PC-3 (cell line): ENCODE measurements around a stretch of chr21.

DNA sequence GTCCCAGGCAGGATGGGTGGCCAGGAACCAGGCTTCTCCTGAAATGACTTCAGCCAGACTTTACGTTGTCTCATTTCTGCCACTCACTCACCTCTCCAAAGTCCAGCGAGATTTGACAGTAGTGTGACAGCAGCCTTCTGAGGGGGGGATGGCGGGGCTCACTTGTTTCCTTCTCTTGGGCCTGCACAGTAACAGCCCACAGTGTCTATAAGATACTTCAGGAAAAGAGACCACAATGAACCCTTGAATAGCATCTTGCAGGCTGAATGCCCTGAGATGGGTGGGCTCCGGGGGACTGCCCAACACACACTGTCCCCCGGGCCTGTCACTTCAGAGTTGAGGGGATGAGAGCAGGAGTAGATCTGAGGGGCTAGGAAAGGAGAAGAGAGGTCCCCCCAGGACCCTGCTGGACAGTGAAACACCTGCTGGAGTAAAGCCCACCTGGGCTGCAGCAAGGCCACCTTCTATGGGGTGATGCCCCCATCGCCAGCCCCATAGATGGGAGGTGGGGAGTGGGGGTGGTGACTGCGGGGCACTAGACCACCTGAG is 32.1 kb downstream of the TFF3 start:
- RAMPAGE, long total RNA, result no peak

DNA sequence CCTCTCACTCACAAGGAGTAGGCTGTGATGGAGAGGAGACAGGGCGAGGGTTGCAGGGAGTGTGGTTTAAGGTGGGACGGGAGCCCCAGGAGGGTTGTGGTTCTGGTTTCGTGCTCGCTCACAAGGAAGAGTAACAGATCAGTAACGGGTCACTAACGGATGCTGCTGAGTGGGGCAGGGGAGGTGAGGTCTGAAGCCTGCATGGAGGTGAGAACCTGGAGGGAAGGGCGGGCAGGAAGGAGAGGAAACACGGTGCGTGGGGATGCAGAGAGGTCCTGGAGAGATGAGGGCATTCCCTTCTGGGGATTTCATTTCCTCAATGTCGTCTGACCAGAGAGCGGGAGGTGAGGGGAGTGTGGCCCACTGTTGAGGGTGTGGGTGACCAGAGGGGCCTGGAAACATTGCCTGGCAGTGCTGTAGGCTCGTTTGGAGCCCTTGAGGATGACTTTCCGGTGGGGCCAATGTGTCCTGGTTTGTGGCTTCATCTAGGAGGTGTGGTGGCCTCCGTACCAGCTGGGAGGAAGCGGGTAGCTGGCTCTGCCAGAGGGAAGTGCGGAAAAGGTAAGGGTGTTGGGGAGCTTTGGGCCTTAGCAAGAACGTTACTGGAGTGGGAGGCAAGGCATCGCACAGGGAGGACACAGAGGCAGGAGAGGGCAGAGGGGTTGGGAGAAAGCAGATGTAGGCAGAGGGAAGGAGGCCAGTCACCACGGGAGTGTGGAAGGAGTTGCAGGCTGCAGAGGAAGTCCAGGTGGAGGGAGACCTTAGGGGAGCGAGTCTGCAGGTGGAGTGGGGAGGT is 28.5 kb downstream of the TFF3 start:
- RAMPAGE, long total RNA, result no peak

DNA sequence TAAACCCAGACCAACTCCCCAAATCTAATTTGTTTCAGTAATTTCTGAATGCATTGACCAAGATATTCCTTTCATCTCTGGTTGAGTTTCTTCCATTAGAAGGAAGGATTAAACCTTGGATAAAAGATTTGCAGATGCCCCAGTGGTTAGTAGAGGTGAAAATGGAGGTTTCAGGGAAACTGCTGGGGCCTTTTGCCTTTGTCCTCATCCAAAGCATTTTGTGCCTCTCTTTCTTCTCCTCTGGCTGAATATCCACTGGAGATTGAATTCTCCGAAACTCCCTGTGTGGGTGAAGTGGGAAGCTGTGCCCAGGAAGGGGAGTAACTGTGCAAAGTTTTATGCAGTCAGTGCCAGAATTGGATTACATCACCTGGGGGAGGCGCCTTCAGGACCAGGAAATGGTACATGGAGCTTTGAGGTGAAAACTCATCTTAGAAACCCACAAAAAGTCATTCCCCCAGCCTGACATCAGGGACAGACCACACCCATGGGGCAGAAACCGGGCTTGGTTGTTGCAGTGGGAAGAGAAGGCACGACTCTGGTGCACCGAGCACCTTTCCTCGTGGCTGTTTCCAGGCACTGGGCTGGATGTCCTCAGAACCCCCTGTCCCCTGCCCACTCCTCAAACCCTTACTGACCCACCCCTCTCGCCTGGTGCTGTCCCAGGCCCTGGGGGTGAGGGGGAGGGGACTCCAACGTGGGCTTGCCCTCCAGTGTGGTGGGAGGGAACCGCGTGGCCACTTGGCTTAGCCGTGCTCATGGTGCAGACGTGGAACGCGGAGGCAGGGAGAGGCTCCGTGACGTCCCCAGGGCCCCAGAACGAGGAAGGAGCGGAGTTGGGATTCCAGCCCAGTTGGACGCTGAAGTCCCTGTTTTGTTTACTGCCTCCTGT is 15.8 kb downstream of the TFF3 start:
- RAMPAGE, long total RNA, result no peak

DNA sequence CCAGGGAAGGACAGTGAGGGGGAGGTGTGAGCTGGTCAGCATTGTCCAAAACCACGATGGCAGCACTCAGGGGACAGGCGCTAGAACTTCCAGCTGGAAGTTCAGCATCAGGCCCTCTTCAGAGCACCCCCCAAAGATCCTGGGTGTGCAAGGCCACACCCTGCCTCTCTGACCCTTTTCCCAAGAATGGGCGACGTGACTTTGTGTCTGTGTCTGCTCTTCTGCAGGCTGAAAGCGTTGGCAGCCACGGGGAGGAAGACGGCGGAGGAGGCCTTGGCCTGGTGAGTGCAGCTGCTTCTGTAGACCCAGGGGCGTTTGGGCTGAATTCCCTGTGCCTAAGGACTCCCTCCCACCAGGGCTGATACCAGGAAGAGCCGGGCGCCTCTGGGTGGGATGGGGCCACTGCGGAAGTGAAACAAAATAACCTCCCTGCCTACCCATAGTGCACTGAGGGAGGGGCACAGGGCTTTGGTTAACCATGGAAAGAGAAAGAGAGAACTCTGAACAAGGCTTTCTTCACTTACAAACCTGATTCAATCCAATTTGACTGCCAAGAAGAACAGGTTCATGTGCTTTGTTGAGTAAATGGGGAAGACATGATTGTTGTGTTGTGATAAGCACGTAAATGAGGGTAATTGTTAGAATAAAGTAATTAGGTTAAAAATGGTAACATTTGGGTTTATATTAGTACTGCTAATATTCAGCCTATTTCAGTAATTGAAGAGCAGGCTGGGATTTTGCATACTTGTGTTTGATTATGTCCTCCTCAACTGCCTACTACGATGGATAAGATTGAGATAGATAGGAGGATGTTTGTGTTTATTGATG is 2.6 kb downstream of the UBASH3A start:
- RAMPAGE, long total RNA, result no peak

GRCh38 chr21:42464101-42464689 is 31.8 kb downstream of the RSPH1 start:
- RAMPAGE, long total RNA, result no peak

GRCh38 chr21:42527201-42528411 is 14.0 kb downstream of the SLC37A1 start:
- RAMPAGE, long total RNA, result no peak

- RAMPAGE, long total RNA, result no peak
Observed at GRCh38 chr21:42569598-42570399, 56.1 kb downstream of the SLC37A1 start.

DNA sequence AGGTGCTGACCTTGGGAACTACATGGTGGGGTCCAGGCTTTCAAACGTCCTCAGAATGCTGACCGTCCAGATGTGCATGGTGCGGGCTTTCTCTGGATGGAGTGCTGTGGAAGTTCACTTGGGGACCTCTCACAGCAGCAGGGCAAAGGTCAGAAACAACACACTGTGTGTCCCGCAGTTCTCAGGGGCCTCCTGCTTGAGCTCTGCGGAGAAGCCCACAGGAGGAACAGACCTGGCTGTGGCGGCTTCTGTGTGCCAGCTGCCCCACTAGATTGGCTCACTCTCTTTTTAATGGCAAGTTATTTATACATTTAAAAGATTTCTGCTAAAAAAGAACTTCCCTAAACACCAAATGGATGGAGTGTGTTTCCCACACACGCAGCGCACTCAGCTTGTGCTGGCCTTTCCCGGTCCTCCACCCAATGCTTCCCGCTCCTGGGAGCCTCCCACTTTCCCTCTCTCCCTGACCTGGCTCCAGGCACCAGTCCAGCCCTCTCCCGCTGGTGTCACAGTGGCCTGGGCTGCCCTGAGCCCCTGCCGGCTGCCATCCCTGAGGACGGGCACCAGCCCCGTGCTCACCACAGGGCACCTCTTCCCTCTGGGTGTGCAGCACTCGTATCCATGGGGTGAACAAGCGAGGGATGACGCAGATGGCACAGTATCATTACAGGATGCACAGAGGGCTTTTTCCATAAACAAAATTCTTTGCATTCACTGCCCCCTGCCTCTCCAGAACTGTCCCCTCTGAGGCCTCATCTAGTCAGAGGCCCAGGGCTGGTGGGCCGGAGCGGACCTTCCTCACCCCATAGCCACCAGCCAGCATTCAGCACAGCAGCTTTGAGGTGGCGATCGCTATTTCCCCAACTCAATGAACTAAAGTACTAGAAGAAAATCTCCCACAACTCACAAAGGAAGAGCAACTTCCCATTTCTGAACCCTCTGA is 68.4 kb downstream of the SLC37A1 start:
- RAMPAGE, long total RNA, result no peak

- RAMPAGE, long total RNA, result no peak
Observed at GRCh38 chr21:42724134-42724894, 70.9 kb downstream of the PDE9A start.

- RAMPAGE, long total RNA, result no peak
Observed at GRCh38 chr21:42833970-42834927, 45.1 kb downstream of the WDR4 start.

DNA sequence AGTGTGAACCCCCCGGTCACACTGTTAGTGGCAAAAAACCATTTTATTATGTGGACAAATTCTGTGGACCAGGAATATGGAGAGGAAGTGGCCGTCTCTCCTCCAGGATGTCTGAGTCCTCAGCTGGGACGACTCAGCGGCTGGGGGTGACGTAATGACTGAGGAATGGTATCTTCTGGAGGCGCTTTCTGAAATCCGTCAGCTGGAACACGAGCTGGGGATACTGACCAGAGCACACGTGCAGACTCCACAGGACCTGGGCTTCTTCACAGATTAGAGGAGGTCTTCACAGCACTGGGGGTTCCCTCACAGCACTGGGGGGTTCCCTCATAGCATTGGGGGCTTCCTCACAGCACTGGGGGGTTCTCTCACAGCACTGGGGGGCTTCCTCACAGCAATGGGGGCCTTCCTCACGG is 18.1 kb downstream of the PKNOX1 start:
- RAMPAGE, long total RNA, result no peak

- RAMPAGE, long total RNA, result no peak
Observed at GRCh38 chr21:43270526-43271236, 101.9 kb downstream of the CRYAA start.

DNA sequence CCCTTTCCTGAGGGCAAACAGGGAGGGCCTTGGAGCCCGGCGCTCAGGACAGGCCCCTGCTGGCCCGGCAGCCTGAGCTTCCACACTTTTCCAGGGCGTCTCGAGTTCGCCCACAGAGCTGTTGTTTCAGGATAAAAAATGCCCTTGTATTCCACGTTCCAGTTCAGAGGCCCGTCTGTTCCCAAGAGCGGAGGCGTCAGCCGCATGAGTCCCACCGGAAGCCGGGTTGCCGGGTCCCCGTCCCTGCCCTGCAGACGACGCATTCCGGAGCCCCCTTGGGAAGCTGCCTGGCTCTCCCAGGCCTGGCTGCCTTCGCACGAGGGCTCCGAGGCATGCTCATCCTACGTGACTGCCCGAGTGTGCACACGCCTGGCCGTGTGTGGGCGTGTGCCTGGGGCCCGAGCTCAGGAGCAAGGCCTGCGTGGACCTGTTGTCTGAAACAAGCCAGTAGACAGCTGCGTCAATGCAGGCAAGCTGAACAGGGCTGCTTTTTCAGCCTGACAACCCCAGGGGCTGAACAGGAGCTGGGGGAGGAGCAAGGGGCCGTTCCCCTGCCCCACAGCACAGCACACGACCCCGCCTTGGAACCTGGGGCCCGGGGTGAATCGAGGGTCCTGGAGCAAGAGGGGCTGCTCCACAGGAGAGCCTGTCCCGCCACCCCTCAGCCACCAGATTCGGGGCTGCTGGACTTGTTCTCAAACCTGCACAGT is 125.8 kb downstream of the SIK1 start:
- RAMPAGE, long total RNA, result no peak

DNA sequence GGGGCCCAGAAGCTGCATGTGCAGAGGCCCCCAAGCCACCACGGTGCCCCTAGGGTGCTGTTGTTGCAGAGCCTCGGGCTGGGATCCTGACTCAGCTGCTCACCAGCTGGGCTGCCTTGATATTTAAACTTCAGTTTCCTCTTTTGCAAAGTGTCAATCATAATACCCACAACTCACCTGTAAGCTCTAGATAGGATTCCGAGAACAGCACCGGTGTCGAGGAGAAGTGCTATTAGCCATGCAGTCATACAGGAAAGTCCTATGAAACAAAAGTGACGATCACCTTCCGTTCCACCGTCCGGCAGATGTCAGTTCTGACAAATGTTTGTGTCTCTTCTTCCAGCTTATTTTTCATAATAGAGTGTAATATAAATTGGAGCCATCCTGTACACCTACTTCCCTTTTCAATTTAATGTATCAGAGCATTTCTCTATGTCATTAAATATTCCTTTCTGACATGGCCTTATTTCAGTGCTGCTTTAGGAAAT is 100.9 kb downstream of the SIK1 start:
- RAMPAGE, long total RNA, result no peak

GRCh38 chr21:43339598-43340356 is 87.2 kb downstream of the SIK1 start:
- RAMPAGE, long total RNA, result no peak

DNA sequence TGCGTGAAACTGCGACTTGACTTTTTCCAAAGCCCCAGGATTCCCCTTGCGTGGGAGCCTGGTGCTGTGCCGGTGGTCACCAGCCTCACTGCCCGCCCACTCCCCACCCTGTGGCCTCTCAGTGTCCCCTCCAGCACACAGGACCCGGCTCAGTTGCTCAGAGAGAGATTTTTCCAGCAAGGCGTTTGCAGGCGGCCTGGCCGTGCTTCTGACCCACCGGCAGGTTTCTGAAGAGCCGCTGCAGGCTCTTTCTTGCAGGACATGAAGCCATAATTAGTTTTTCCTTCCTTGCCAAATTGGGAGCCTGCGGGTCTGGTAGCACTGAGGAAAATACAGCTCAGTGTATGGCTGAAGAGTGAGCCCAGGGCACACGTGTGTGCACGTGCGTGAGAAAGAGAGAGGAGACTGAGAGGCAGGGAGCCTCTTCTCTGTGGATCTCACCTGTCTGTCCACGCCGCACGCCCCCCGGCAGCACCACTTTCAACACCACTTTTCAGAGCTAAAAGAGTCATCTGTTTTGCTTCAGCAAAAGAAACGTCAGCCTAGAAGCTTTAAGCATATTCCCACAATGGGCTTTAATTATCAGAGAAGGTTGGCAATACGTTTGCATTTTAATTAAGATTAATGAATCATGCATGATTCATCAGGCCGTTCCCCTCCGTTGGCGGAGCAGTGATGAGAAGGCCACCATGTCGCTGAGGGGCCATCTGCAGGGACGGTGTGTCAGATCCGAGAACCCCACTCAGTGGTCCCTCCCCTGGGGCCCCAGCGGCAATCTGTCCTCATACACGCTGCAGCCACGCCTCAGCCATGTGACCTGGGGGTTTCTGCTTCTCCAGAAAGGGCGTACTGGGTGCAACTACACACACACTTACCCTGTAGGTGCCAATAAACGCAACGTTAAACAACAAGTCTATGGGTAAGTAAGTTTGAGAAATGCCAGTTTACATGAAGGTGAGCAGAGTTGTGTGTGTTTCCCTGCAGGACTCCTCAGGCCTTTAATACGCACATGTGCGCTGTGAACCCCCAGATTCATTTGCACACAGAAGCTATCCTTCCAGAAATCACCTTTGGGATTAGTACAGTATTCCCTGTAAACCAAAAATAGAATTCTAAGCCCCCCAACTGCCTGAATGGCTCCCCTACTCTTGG is 56.7 kb downstream of the SIK1 start:
- RAMPAGE, long total RNA, result no peak

- RAMPAGE, long total RNA, result no peak
Observed at GRCh38 chr21:43373008-43373864, 53.7 kb downstream of the SIK1 start.

GRCh38 chr21:43477818-43478215 is 50.9 kb upstream of the SIK1 start:
- RAMPAGE, long total RNA, result no peak

DNA sequence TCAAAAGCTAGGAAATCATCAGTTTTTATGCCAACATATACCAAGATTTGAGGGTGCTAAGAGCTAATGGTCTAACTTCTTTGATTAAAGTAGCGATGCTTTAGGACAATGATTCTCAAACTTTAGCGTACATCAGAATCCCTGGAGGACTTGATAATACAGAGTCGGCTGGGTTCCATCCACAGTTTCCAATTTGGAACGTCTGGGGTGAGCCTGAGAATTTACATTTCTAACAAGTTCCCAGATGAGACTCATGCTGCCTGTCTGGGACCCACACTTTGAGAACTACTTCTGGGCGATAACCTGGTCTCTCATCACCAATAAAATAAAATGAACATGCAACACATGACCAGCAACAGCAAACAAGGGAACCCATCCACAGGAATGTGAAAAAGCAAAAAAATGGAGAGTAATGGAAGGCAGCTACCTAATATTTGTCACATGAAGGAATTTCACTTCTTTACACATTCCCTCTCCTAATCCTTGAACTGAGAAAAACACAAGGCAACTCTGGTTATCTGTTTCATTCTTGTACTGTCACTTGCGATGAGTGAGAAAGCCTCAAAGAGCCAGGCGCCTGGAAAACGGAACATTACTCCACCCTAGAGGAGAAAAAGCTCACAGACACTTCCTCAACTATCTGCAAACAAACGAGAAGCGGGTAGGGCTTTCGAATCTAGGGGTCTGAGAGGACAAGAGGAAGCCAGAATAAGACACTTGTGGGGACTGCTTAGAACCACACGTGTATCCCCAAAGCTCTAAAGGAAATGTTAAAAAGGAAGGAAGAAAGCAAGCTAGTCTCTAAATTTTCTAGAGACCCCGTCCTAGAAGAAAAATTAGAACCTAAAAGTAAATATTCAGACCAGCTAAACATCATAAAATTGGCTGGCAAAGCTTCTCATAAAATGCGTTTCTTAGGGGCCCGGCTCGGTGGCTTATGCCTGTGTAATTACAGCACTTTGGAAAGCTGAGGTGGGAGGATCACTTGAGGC is 13.9 kb downstream of the HSF2BP start:
- RAMPAGE, long total RNA, result no peak

GRCh38 chr21:43660527-43661027 is 1.2 kb downstream of the RRP1B start:
- RAMPAGE, long total RNA, result no peak